Peritoneum (tissue), 1 donor: ENCODE results near the genes RGPD6 and ACOXL.

- PRO-cap, result no peak
These were observed 55.7 kb downstream of the SH3RF3 start for GRCh38 chr2:109184483-109185312.

DNA sequence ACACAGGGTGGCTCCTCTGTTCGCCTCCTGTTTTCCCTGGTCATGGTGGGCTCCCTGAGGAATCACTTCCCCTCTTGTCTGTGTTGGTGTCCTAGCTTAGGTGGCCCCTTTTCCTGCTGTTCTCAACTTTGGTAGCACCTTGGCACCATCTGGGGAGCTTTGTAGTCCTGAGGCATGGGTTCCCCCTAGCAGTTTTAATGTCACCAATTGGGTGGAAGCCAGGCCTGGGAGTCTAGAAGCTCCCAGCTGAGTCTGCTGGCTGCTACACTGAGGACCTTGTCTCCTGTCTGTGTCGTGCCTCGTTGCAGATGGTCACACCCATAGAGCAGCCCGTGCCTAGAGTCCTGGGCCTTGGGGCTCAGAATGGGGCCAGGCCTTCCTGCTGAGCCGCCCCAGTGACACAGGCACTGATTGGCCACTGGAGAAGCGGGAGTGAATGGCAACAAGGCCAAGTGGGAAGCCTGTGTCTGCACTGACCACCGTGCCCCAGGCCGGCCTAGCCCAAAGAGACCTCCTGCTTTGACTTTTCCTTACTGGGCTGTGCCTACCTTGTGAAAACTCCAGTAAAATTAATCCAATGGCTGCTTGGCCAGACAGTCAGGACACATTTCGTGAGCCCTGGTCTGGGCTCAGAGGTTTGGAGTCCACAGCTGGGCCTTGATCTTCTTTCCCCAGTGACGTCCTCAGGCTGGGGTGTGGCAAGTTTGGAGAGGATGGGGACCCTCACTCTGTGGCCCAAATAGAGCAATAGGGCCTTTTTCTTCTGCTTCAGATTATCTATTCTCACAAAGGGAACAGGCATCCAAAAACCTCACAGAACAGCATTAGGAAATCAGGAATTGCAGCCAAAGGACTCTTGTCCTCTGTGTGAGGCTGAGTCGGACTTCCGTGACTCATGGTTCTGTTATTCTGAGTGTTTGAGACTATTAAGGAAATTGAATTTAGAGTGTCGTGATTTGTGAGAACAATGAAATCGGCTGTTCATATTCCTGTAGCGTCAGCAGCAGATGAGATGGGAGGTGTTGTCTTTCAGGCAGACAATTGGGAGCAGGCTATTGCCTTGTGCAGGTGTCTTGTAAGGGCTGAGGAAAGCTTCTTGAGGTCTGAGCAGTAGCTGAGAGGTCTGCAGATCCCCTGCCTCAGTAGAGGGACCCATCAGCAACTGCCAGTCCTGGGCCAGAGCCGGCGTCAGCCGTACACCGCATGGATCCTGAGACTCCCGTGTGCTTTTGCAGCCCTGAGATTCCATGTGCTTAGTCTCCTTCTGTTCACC, 113.5 kb downstream of the SH3RF3 start:
- PRO-cap, result no peak

DNA sequence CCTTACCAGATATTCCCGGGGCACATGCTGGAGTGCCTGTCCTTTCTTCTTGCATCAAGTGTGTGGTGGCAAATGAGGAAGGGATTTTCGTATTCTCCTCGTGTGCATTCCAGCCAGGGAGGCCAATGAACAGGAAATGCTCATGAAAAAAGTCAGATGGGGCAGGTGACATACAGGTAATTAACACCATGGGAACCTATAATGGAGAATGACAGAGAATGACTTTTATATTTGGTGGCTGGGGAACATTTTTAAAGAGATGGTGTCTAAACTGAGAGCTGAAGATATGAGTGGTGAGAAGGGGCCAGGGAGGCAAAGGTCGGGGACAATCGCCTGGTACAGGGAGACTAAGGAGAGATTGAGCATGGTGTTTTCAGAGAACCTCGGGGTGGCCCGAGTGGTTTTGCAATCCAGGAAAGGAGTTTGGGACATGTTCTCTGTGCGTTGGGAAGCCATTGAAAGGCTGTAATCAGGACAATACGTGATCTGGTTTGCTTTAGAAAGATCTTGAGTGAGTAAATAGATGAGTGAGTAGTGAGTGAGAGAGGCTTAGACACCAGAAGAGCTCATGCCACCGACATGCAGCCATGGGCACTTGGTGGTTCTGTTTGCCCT, 114.5 kb downstream of the SH3RF3 start:
- PRO-cap, result no peak

GRCh38 chr2:109318170-109319093, 189.4 kb downstream of the SH3RF3 start:
- PRO-cap, result no peak

DNA sequence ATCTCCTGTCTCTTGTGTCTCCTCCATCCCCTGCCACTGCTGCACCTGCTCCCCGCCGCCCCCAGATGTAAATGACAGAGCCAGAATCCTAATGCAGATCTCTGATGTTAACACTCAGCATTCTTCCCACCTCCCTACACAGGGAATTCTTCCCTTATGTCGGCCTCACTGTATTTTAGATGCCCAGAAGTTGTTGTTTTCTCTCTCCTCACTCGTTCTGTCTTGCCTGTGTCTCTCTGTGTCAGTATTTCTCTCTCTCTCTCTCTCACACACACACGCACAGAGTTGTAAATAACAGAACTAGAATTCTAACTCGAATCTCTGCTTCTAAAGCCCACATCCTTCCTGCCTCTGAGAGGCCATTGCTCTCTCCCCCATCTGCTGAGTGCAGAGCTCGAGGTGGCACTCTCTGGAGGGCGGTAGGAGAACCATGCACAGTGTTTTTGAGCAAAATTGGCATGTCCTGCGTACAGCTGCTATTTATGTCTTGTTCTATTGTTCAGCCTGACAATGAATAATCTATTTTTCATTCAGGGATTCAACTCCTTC, 219.8 kb downstream of the SH3RF3 start:
- PRO-cap, result no peak

DNA sequence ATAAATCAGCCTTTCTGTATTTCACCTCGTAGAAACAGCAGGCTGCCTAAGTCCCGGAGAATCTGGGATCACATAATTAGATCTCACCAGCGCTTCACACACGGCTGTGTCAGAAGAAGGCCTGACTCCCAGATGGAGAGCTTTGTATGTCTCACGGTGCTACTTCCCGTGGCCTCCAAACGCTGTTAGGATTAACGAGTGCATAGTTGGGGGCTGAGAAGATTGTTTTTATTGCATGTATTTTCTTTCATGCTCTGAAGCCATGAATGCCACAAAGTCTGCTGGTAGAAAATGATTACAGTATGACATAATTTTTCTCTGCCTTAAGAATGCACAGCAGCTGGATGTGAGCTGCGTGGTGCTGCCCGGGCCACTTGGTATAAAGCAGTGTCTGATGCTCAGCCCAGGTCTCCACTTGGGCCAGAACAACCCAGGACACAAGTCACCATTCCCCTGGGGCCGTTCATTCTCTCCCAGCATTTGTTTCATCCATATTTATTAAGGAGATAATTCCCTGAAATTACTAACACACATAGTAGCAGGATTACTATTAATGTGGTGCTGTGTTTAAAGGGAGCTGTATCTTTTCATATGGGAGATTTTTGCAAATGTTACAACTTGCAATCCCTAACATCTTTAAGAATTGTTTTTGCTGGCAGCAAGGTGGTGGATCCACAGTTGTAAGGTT, 166.4 kb downstream of the SEPTIN10 start:
- PRO-cap, result no peak

GRCh38 chr2:109503743-109504423, 109.9 kb downstream of the SEPTIN10 start:
- PRO-cap, result no peak

DNA sequence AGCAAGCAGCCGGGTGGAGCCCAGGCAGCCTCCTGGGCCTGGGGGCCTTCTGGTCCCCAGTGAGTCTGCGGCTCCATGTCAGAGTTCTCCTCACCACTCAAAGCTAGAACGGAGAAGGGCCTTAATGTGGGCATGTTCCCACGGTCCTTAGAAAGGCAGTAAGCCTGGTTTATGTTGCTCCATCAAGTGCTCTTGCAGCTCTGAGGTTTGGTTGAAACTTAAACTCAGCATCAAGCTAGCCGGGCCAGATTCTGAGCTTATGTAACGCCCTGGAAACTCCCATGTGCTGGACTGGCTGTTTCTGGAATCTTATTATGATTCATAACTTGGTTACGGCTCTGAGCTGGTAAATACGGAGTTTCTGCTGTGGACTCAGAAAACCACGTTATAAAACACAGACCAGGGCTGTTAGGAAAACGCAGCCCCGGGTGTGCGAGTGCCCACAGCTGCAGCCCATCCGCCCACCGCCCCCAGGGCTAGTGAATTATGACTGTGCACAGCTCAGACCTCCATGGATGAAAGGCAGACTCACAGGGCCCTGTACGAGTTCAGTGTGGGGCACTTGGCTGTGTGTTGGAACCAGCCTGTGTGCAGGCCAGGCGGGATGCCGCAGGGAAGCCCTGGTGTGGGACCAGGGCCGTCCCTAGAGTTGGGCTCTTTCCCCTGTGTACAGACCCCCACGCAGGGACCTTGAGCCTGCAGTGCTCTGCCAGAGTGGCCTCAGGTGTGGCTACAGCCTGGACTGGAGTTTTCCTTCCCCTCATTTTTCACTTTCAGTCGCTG, 99.6 kb downstream of the SEPTIN10 start:
- PRO-cap, result no peak

DNA sequence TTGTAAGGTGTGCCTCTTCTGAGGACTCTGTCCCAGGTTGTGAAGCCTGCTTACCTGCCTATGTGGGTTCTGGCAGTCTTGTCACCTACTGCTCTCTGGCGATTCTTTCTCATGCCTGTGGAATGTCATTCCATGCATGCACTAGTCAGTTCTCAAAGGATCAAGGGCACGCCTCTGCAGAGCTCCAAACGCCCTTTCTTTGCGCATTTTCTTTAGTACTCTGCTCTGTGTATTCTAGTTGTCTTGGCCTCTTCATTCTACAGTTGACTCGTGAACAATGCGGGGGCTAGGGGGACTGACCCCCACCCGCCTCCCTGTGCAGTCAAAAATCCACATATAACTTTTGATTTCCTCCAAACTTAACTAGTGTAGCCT, 84.9 kb downstream of the SOWAHC start:
- PRO-cap, result no peak

GRCh38 chr2:109699630-109700050, 85.5 kb downstream of the SOWAHC start:
- PRO-cap, result no peak

DNA sequence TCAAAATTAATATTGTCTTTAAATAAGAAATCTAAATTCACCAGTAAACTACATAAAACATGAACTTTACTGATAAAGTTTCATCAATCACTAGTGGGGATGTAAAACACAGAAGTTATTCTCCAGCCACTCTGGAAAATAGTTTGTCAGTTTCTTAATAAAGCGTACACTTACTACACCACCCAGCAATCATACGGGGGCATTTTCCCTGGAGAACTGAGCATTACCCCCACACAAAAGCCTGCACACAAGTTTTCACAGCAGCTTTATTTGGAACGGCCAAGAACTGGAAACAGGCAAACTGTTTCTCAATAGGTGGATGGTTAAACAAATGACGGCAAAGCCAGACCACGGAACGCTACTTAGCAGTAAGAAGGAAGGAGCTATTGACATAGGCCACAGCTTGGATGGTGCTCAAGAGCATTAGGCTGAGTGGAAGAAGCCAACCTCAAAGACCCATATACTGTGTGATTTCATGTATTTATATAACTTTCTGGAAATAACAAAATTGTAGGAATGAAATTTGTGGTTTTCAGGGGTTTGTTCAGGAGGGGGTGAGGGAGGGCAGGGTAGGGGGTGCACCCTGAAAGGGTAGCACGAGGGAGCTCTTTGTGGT, 9.0 kb downstream of the MALL start:
- PRO-cap, result no peak

GRCh38 chr2:110170076-110170701, 34.6 kb downstream of the NPHP1 start:
- PRO-cap, result no peak

DNA sequence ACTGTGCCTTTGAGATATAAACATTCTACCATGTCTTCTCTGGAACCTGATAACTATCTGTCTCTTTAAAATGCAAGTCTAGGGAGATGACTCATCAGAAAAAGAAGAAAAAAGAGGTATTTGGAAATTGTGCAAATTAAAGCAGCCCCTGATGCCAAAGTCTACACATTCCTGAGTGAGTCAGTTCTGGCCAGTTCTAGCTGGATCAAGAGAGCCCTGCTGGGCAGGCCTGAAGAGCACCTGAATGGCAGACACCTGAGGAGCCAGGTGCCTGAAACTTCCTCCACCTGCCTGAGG, 101.1 kb downstream of the LIMS4 start:
- PRO-cap, result no peak

GRCh38 chr2:110577017-110577296, at the start of gene RGPD6:
Gene RGPD6, minus strand, starts transcription at chr2:110577222.
- PRO-cap, result no peak

GRCh38 chr2:110732306-110733216, at the start of gene ACOXL:
Gene ACOXL, plus strand, starts transcription at chr2:110732573.
- PRO-cap, result no peak

DNA sequence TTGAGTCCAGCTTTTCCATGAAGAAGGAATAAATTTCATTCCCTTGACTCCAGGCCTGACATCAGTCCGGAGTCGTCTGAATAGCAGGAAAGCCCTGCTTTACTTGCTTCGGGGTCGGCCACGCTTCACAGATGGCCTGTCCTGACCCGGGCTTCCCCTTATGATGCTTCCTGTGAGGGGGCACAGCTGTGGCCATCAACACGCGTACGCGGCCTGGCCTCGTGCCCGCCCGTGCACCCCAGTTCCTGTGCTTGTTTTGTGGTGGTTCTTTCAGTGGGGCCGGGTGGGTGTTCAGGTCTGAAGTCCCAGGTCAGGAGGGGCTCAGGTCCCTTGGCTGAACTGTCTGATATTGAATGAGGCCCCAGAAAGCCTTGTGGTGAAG, 73.7 kb downstream of the ACOXL start:
- PRO-cap, result no peak

DNA sequence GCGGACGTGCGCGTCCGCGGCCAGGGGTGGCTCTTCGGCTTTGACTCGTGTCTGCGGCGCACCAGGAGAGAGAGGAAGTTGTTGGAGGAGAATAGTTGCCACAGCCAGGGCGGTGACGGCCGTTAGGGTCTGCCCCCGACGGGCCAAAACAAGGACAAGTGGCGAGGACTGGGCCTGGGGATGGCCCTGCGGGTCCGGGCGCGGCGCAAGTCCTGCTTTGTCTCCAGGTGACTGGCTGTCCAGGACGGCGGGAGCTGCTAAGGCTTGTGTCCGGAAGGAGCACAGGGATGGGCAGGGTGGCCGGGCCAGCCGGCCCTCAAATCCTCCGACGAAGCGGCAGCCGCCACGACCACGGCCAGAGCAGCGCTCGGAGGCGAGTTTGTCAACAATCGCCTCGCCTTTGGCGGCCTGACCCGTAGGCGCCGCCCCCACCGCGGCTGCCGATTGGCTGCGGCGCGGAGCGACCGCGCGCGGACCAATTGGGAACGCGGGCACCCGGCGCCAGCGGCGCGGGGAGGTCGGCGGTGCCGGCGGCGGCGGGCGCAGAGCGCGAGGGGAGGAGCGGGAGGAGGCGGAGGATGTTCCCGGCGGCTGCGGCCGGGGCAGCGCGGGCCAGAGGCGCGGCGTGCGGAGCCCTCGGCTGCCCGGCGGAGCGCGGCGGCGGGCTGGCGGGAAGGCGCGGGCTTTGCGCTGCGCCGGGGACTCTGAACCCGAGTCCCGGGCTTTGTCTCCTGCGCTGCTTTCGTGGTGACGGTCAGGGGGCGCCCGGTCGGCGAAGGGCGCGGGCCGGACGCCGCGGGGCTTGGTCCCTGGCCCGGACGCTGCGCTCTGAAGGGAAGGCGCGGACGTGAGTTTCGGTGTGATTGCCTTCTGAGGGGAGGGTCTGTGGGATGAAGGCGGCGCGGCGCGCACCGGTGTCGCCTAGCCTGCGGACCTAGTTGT, 1.6 kb downstream of the BCL2L11 start:
- PRO-cap, result bidirectional peak, plus-strand start at position 543 of the sequence, minus-strand start at position 384 of the sequence

- PRO-cap, result no peak
These were observed 359.5 kb downstream of the BCL2L11 start for GRCh38 chr2:111480056-111480825.

GRCh38 chr2:111920114-111920474, 21.7 kb downstream of the MERTK start:
- PRO-cap, result no peak

DNA sequence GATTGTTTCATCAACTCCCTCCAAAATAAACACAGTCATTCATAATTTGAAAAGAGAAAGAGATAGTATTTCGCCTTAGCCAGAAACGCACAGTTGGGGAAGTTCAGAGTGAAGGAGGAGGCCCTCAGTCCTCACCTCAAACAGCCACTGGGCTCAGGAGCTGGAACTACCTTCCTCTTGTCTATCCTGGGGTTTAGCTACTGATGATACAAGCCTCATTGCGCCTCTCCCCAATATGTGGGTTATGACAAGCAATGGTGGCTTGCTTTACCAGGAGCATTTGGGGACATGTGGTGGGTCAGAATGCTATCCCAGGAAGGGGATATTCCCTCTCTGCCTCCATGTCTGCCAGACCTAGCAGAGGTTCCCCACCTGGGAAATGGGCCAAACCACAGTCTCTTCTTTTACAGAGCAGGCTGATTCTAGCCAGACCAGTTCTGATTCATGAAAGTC, 22.2 kb upstream of the TMEM87B start:
- PRO-cap, result no peak